M059J (cell line): ENCODE measurements around the genes CC2D1B and SHISAL2A.

DNA sequence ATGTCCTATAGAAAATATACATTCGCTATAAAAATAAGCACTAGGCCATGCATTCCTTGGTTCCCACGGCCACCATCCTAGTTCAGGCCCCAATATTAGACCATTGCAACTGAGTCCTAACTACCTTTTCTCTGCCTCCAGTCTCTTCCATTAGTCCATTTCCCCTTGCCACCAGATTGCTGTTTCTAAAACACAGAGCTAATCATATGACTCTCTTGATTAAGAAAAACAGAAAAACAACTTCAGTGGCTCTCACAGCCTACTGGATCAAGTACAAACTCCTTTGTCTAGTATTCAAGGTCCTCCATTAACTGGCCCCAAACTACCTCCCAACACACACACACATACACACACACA lies 20.4 kb upstream of the RNF11 start:
- RAMPAGE, long total RNA, result no peak

- RAMPAGE, long total RNA, result no peak
Measured at GRCh38 chr1:51234696-51235454, 1.2 kb upstream of the RNF11 start.

DNA sequence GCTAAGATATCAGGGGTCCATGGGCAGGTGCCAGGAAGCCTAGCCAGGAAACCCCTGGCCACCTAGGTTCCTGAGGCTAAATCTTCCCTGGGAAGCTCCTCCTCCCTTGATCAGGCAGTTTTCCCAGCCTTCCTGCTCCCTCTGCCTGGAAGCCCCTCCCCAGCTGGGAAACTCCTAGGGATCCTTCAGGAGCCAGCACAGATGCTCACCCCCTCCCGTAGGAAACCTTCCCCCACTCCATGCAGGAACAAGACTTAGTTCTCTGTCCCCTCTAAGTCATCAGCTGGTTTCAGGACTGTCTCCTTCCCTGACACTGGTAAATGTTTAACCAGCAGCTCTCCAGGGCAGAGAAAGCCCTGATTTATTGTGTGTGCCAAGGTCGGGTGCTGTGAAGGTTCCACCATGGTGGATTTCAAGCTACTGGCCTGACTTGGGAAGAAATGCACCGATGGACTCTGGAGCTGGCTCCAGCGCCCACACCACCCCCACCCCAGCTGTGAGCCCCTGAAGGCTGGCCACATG lies 25.0 kb downstream of the TTC39A start:
- RAMPAGE, long total RNA, result no peak

DNA sequence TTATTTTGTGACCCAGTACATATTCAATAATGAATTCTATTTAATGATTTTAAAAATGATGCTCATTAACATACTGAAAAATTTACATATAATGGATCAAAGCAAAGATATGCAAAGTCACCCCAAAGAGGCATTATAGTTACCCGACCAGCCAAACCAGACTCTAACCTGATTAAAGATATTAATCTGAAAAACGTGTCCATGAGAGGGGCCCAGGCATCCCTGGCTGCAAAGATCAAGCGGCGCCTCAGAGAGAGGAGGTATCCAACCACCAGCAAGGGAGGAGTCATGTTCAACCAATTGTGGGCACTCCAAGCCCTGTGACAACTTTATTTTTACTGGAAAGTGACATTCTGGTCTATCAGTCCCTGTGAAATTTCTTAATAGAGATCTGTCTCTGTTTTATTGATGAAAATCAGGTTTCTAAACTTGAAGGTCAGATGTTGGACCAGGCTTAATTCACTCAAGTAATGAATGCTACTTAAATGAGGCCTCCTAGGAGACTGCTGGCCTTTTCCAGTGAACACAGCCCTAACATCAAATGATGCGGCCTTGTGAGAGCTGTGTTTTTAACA lies 19.1 kb upstream of the TTC39A start:
- RAMPAGE, long total RNA, result no peak

DNA sequence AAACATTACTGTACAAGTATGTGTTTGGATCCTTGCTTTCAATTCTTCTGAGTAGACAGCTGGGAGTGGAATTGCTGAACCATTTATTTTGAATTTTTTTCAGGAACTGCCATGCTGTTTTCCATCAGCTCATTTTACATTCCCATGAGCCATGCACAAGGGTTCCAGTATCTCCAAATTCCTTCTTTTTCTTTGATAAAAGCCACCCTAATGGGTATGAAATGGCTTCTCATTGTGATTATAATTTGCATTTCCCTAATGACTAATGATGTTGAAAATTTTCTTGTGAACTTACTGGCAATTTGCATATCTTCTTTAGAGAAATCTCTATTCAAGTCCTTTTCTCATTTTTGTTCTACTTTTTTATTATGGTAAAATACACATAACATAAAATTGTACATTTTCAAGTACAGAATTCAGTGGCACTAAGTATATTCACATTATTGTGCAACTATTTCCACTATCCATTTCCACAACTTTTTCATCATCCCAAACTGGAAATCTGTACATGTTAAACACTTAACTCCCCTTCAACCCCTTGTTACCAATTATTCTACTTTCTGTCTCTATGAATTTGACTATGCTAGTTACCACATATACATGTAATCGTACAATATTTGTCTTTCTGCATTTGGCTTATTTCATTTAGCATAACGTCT lies 19.5 kb downstream of the EPS15 start:
- RAMPAGE, long total RNA, result no peak

GRCh38 chr1:51660973-51661320 lies 44.1 kb downstream of the OSBPL9 start:
- RAMPAGE, long total RNA, result no peak

DNA sequence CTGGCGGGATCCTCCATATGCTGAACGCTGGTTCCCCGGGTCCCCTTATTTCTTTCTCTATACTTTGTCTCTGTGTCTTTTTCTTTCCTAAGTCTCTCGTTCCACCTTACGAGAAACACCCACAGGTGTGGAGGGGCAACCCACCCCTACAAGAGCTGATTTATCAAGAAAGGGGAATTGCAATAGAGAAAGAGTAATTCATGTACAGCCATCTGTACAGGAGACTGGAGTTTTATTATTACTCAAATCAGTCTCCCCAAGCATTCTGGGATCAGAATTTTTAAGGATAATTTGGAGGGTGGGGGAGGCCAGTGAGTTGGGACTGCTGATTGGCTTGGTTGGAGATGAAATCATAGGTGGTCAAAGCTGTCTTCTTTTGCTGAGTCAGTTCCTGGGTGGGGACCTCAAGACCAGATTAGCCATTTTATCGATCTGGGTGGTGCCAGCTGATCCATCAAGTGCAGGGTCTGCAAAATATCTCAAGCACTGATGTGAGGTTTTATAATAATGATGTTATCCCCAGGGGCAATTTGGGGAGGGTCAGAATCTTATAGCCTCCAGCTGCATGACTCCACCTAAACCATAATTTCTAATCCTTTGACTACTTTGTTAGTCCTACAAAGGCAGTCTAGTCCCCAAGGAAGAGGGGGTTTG lies 16.7 kb upstream of the RAB3B start:
- RAMPAGE, long total RNA, result no peak

DNA sequence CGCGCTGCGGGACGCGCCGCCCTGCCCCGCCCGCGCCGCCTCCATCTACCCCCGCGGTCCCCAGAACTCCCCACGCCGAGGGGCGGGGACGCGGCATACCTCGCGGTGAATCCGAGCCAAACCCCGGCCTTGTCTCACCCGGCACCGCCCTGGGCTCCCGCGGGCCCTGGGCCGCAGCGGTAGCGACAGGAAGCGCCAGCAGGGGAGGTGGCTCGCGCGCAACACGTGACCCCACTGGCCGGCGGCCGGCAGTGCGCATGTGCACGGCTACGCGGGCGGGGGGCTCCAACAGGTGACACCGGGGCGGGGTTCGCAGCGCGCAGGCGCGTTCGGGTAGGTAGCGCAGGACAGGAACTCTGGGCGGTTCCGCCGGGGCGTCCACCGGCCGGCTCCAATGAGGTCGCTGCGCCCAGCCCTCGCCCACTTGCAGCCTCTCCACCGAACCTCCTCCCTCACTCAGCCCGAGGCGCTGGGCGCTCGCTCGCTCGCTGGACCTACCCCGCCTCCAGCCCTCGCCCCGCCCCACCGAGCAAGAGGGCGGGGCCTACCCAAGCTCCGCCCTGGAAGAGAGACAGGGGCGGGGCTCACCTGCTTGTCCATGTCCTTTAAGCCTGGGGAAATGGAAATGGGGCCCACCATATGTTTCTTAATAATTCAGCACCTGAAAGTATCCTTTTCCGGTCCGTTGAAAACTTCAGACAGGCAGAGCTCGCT lies at the start of gene CC2D1B:
Gene CC2D1B, minus strand, starts transcription at position 236 of the 714 bp plus-strand sequence.
- RAMPAGE, long total RNA, result no peak

- RAMPAGE, long total RNA, result no peak
Measured at GRCh38 chr1:52632530-52633697, at the start of gene SHISAL2A. TSS of gene SHISAL2A (plus strand) at chr1:52633168.

DNA sequence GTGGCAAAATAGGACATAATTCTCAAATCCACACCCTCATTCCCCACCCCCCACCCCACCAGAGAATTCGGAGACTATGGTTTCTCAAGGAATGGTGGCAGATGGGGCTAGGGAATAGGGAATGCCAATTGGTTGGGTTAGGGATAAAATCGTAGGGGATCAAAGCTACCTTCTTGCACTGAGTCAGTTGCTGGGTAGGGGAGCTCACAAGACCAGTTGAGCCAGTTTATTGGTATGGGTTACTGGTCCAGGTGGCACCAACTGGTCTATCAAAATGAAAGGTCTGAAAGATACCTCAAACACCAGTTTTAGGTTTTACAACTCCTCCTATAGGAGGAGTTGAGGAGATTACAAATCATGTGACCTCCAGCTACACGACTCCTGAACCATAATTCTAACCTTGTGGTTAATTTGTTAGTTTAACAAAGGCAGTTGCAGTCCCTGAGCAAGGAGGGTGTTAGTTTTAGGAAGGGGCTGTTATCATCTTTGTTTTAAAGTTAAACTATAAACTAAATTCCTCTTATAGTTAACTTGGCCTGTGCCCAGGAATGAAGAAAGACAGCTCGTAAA lies 2.4 kb downstream of the SHISAL2A start:
- RAMPAGE, long total RNA, result no peak

GRCh38 chr1:52651942-52652492 lies 19.0 kb downstream of the SHISAL2A start:
- RAMPAGE, long total RNA, result no peak

- RAMPAGE, long total RNA, result no peak
Measured at GRCh38 chr1:52746247-52746531, 19.9 kb downstream of the ZYG11B start.

- RAMPAGE, long total RNA, result no peak
Measured at GRCh38 chr1:53024949-53025469, 37.0 kb upstream of the PODN start.

- RAMPAGE, long total RNA, result no peak
Measured at GRCh38 chr1:53062389-53063774, 869 bp downstream of the PODN start.

GRCh38 chr1:53073570-53074527 lies 11.8 kb downstream of the PODN start:
- RAMPAGE, long total RNA, result no peak

GRCh38 chr1:53075491-53076132 lies 13.6 kb downstream of the PODN start:
- RAMPAGE, long total RNA, result no peak

DNA sequence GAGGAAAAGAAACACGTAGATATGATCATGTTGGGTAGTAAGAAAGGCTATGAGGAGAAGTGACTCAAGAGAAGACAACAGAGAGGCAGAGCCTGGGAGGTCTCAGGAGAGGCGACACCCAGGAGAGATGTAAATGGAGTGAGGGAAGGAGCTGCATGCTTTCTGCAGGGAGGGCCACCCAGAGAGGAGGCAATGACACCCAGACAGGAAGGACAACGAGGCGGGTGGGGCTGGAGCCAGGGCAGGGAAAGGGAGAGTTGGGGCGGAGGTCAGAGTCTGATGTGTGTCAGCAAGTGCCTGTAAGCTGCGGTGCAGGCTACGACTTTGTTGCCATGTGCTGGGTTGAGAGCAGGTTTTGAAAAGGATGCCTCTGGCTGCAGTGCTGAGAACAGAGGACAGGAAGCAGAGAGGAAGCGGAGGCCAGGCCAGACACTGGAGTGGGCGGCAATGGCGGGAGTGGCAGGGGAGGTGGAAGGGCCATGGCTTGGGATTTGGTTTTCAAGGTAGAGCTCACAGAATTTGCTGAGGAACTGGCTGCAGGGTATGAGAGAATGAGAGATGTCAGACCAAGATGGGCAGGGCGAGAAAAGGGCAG lies 31.3 kb downstream of the SLC1A7 start:
- RAMPAGE, long total RNA, result no peak

DNA sequence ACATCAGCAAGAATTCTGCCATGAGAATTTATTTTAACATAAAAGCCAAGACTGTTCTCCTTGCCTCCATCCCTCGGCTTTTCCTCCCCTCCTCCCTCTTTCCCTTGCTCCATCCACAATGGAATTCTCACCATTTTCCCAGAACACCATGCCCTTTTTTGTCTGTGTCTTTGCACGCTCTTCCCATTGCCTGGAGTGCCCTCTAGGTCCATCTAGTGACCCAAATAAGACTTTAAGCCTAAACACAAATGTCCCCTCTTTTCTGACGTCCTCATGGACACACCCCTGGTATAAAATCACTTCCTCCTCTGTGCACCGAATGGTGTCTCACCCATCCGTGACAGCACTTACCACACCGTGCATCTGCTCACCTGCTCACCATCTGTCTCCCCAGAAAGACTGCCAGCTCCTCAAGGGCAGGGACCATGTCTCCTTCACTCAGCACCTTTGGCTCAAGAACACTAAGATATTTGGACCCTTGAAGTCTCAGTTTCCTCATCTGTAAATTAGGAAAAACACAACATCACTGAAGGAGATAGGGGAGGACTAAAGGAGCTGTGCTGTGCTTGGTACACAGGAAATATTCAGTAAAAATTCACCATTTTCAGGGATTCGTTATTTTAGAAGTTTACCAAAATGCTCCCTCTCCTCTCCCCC lies 23.8 kb upstream of the CPT2 start:
- RAMPAGE, long total RNA, result no peak

DNA sequence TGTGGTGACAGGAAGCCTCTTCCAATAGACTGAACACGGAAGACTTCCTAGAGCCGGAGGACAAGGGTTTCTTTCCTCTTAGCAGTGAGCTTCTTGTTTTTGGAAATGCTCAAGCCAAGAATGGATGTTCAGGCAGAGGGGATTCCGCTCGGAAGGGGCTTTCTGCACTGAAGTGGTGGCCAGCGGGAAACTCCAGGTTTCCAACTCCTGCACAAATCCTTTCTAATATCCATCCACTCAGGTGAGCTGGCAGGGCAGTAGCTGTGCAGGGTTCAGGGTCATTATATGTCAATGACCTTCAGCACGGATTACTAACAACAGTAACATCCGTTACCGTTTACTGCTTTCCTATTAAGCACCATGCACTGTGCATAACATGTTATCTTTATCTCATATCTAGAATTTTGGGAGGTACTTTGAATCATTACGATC lies 568 bp upstream of the CPT2 start:
- RAMPAGE, long total RNA, result no peak

GRCh38 chr1:53196962-53197682 lies 498 bp downstream of the CPT2 start:
- RAMPAGE, long total RNA, result no peak